ENCODE measurements around the genes GPX2 and EIF2S1.

DNA sequence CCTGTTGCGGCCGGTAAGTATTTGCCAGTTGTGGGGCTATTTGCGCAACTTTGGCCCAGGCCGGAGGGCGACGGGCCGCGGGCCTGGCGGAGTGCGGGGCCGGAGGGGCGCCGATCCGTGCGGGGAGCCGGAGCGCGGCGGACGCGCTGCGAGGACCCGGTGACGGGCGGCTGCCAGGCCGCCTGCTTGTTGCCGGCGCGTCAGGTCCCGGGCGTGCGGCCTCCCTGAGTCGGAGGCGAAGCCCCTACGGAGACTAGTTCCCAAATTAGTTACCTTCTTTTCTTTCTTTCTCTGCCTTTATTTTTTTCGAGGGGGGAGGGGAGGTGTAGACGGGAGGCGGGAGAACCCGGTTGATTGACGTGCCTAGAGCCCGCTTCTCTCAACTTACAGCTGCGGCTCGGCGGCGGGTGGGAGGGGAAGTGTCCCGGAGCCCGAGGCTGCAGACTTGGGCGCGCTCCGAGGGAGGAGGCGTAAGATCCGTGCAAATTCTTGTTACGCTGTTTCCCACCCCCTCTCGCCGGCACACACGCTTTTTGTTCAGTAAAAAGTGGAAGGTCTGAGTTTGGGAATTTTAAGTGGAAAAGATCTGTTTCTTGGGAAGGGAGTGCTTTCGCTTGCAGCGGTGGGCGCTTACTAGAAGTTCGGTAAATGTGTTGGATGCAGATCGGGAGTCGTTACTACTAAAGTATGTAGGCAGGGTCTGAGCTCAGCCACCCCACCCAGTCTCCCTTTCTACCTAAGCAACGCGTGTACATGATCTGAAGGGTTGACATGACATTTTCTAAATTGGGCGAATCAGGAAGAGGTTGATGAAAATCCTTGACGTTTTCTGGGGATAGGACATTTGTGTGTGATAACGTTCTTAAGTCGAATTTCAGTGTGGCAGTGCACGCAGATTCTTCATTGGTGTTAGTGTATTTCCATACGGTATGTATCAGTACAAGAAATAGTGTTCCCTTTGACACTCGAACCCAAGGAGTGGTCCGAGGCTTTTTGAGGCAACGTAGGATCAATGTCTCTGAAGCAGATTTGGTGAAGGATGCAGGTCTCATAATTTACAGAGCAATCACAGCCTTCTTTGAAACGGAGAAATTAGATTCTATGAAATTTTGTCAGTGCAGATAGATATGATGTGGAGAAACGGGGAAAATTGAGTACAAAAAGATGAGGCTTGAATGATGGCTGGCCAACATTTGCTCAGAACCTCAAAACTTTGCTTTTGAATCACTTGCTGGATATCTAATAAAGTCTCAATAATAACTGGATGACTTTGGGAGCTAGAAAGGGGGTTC, 810 bp downstream of the ZBTB1 start:
- PRO-cap: bidirectional peak, plus-strand start at position 113 of the sequence, minus-strand start at position 271 of the sequence; bidirectional peak, plus-strand start at position 440 of the sequence, minus-strand start at position 421 of the sequence; bidirectional peak, plus-strand start at position 662 of the sequence, minus-strand start at position 702 of the sequence
- RAMPAGE, long total RNA: no peak

DNA sequence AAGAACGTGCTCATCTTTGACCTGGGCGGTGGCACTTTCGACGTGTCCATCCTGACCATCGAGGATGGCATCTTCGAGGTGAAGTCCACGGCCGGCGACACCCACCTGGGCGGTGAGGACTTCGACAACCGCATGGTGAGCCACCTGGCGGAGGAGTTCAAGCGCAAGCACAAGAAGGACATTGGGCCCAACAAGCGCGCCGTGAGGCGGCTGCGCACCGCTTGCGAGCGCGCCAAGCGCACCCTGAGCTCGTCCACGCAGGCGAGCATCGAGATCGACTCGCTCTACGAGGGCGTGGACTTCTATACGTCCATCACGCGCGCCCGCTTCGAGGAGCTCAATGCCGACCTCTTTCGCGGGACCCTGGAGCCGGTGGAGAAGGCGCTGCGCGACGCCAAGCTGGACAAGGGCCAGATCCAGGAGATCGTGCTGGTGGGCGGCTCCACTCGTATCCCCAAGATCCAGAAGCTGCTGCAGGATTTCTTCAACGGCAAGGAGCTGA, 945 bp downstream of the HSPA2 start:
- PRO-cap: no peak
- RAMPAGE, long total RNA: no peak

DNA sequence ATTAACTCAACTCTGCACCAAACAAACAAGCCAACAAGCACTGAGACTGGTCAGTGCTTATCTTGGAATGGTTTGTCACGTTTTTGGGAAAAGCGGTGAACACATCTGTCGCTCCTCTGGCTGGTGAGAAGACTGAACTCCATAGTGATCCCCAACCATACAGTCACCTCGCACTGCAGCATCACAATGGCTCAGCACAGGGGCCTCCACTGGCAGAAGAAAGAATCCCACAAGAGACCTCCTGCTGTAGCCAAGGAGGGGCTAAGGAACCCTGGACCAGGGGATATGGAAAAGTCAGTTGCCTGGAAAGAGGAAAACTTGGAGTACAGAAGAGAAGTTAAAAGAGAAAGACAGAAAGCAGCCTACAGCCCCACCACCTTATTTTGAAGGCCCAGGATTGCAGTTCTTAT, 55.7 kb upstream of the PLEKHG3 start:
- PRO-cap: no peak
- RAMPAGE, long total RNA: no peak

DNA sequence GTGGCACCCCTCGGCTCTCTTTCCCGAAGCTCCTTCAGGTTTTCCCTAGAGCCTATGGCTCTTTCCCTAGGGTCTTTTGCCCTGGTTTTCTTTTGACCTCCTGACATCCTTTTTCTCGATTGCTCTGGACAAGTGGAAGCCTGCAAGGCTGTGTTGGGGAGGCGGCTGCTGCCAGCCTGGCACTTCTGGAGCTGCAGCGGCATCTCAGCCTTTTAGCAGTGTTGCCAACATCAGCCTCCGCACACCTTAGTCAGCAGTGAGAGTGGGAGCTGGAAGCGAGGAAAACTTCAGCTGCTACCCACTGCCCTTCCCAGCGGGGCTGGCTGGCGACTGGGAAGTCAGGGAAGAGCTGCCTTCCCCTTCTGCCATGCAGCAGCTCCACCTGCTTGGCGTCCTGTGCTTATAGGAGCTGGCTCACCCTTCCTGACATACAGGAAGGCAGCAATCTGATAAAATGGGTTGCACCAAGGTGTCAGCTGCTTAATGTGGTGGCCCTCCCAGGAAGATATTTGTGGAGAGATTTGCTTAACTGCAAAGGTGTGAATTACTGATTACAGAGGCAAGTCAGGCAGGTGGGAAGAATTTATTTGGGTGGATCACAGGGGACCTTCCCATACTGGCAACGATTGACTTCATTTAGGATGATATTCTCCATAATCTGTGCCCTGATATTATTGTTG, 15.4 kb upstream of the PLEKHG3 start:
- PRO-cap: no peak
- RAMPAGE, long total RNA: no peak

GRCh38 chr14:64736575-64737317, 32.5 kb downstream of the PLEKHG3 start:
- PRO-cap: no peak
- RAMPAGE, long total RNA: no peak

GRCh38 chr14:64942402-64943265, at the start of gene GPX2:
TSS of gene GPX2 (minus strand) at chr14:64942745.
- PRO-cap: bidirectional peak, plus-strand start at chr14:64942775, minus-strand start at chr14:64942772
- RAMPAGE, long total RNA: no peak

DNA sequence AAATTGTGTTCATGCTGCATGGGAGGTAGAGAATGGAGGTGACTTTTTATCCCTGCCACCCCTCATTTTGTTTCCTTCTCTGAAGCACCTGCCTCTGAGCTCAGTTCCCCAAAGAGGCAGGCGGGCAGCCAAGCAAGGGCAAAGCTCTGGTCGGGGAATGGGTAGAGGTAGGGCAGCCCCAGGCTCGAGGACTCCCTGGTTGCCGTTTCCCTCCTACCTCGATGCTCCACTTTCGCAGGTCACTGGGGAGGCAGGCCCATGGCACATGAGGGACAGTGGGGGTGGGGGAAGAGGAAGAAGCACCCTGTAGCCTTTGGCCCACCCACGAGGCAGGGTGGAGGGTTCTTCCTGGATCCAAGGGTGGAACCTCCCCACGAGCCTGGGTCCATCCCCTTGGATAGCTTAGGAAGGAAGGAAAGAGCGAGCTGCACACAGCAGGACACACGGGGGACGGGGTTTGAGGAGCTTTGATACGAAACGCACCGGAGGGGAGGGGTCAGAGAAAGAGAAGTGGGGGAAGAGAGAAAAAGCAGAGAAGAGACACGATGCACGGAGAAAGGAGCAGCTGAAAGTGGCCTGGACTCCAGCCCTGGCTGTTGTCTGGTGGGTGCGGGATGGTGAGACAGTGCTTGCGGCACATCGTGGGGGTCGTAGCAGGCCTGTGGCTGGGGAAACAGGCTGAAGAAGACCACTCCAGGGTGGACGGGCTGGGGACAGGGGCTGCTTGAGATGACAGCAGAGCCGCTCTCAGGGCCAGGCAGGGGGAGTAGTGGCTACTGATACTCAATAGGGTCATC, 5.1 kb upstream of the GPX2 start:
- PRO-cap: no peak
- RAMPAGE, long total RNA: no peak

DNA sequence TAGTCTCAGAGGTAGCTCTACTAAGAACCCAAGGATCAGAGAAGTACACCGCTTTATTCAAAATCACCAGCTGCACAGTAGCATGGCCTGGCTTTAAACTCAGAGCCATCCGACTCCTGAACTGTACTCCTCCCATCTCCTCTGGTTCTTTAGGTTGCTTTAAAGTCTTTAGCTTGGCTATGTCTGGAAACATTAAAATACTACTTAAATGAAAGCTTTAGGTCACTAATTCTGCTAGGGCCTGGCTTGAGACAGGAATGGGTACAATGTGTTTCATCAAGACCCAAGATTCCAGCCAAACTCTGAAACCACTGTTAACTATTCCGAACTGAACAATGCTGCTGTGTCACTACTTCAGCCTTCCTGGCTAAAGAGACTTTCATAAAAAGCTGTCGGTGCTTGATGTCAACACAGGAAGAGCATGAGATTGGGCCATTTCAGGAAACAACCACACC, 23.4 kb downstream of the MAX start:
- PRO-cap: no peak
- RAMPAGE, long total RNA: no peak

DNA sequence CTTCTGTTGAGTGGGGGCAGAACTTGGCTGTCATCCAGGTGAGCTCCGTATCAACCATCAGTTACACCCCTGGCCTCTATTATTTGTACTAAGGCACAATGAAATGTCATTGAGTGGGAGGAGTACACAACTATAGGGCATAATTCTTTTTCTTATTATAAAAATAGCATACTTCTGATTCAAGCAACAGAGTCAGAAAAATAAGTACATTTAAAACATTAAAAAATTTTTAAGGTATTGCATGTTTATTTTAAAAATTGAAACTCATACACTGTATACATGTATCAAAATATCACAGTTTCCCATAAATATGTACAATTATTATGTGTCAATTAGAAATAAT, 128.3 kb upstream of the MAX start:
- PRO-cap: no peak
- RAMPAGE, long total RNA: no peak

DNA sequence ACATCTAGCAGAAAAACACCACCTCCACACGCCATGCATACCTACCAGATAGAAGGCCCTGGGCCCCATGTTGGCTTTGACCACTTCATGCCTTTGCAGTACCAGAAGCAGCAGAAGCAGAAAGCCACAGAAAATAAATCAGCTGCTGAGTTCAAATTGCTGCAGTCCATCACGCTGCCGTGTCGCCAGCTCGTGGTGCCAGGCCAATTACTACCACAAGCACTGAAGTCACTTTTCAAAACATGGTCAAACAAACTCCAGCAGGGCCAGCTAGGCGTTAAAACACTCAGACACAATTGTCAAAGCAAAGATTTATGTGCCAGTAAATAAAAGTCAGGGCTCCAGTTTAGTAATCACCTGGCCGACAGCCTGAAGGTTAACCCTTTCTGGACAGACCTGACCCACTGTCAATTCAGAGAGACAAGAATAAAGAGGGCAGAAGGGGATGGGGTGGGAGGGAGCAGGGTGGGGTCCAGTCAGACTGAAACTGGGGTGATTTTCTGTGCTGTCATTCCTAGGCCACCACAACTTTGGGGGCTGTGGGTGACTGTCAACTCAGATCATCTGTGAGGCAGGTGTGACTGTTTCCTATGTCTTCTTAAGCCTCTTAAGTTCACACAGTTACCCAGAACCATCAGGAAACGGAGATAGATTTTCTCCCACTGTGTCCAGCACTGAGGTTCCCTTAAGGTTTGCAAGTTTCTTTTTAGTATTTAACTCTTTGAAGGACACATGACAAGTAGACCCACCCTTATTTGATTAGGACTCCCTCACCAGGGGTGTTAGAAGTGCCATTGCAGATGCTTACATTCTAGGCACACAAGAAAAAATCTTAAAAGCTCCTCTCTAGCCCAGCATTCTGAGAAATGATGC, 109.8 kb upstream of the FUT8 start:
- PRO-cap: no peak
- RAMPAGE, long total RNA: no peak

- PRO-cap: no peak
- RAMPAGE, long total RNA: no peak
These were observed 60.7 kb upstream of the FUT8 start for GRCh38 chr14:65351876-65352217.

GRCh38 chr14:65411308-65411507, 1.3 kb upstream of the FUT8 start:
- PRO-cap: no peak
- RAMPAGE, long total RNA: no peak

- PRO-cap: no peak
- RAMPAGE, long total RNA: no peak
These were observed 17.3 kb downstream of the FUT8 start for GRCh38 chr14:65429687-65430282.

DNA sequence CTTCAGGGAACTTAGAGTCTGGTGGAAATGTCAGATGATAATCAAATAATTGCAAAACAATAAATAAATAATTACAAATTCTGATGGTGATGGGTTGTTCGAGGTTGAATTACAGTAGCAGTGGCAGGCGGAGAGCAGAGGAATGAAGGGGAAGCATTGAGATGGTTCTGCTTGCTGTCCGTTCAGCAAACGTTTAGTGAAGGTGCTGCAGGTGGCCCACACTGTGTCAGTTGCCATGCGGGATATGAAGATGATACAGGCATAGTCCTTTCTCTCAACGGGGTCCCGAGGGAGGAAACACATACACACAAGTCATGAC, 385.1 kb downstream of the FUT8 start:
- PRO-cap: no peak
- RAMPAGE, long total RNA: no peak

DNA sequence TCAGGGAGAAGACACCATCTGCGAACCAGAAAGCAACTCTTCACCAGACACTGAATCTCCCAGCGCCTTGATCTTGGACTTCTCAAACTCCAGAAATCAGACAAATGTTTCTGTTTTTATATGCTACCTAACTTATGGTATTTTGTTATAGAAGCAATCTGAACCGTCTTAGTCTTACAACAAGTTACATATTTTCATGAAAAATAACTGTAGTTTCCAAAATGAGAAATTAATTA, 486.2 kb downstream of the FUT8 start:
- PRO-cap: unidirectional peak, minus-strand start at position 81 of the sequence
- RAMPAGE, long total RNA: no peak

DNA sequence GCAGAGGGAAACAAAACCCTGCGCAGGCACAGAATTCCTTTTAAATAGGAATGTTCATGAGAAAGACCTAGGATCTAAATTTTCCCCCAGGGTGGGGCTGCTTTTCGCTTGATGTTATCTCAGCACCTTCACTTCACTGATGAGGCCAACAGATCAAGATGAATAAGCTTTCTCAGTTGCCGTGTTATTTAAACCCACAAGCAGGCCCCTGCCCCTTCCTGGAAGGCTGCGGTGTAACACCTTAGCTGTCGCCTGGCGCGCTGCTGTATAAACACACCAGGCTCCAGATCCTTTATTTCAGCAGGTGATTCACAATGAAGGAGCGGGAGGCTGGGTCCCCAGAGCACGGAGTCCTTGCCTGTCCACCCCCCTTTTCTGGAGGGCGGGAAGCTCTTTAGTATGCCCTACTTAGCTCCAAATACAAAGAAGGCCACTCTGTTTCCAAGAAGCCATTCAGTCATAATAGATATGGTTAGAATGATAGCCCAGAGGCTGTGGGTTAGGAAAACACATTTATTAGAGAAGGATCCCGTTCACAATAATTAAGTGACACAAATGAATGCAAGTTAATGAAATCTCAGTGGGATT, 515.4 kb downstream of the FUT8 start:
- PRO-cap: bidirectional peak, plus-strand start at position 296 of the sequence, minus-strand start at position 269 of the sequence
- RAMPAGE, long total RNA: no peak

GRCh38 chr14:66108501-66108855, 377.7 kb upstream of the CCDC196 start:
- PRO-cap: no peak
- RAMPAGE, long total RNA: no peak

- PRO-cap: no peak
- RAMPAGE, long total RNA: no peak
These were observed 193.2 kb downstream of the GPHN start for GRCh38 chr14:66700948-66701647.

- PRO-cap: no peak
- RAMPAGE, long total RNA: no peak
These were observed 41.9 kb upstream of the GARIN2 start for GRCh38 chr14:67147382-67147695.

- PRO-cap: bidirectional peak, plus-strand start at chr14:67360358, minus-strand start at chr14:67360267; bidirectional peak, plus-strand start at chr14:67360692, minus-strand start at chr14:67360578
- RAMPAGE, long total RNA: no peak
These were observed at the start of gene EIF2S1 for GRCh38 chr14:67360136-67360643. TSS of gene EIF2S1 (plus strand) at chr14:67360328.

Measured in GM23338 (cell line).